AG04450 (cell line): Measurements from ENCODE around the gene MKRN2.

GRCh38 chr3:10737892-10738271 is 78.1 kb upstream of the SLC6A11 start:
- CAGE, long polyA plus RNA, result no peak
- RRBS, result no CpG with 5 or more reads among the region's 7 CpGs

GRCh38 chr3:10988049-10988406 is 4.5 kb upstream of the SLC6A1 start:
- CAGE, long polyA plus RNA, result no peak
- RRBS, result no CpG with 5 or more reads among the region's 7 CpGs

- CAGE, long polyA plus RNA, result no peak
- RRBS, result no CpG with 5 or more reads among the region's 4 CpGs
Observed at GRCh38 chr3:10994362-10994808, 1.8 kb downstream of the SLC6A1 start.

DNA sequence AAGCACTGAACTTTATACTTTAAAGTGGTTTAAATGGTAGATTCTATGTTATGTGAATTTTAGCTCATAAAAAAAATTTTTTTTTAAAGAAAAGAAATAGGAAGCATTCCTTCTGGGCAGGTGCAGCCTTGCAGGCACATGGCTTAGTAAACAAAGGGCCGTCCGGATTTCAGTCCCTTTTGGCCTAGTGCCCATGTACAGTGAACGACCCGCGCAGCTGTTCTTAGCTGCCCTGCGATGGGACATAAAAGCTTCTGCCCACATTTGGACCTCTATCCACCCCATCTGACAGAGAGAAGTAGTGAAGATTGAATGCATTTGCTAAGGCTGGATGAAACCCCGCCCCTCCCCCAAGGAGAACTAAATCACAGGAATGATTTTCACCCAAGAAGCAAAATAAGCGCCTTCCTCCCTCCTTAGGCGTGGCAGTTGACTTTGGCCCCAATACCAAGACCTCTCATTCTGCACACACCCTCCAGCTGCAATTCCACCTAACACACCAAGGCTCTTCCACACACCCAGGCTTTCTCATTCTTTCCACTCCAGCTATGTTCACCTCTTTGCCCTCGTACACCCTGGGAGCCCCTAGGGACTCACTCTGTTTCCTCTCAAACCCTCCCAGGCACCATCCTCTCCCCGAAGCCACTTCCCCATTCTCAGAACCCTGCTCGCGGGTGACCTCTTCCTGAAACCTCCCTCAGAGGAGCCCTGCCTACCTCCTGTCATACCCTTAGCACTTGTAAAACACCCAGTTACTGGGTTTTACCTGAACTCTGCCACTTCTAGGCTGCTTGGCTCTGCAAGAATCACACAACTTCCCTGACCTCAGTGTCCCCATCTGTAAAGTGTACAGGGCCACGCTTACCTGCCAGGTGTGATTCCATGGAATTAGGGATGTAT is 14.1 kb upstream of the HRH1 start:
- CAGE, long polyA plus RNA, result no peak
- RRBS, result no CpG with 5 or more reads among the region's 14 CpGs

GRCh38 chr3:11195674-11196326 is 41.5 kb downstream of the HRH1 start:
- CAGE, long polyA plus RNA, result no peak
- RRBS, result no CpG with 5 or more reads among the region's 10 CpGs

GRCh38 chr3:11273198-11273607 is 1.0 kb downstream of the ATG7 start:
- CAGE, long polyA plus RNA, result no peak
- RRBS, result no CpG with 5 or more reads among the region's 1 CpG

GRCh38 chr3:11339431-11340287 is 67.5 kb downstream of the ATG7 start:
- CAGE, long polyA plus RNA, result no peak
- RRBS, result no CpG with 5 or more reads among the region's 4 CpGs

DNA sequence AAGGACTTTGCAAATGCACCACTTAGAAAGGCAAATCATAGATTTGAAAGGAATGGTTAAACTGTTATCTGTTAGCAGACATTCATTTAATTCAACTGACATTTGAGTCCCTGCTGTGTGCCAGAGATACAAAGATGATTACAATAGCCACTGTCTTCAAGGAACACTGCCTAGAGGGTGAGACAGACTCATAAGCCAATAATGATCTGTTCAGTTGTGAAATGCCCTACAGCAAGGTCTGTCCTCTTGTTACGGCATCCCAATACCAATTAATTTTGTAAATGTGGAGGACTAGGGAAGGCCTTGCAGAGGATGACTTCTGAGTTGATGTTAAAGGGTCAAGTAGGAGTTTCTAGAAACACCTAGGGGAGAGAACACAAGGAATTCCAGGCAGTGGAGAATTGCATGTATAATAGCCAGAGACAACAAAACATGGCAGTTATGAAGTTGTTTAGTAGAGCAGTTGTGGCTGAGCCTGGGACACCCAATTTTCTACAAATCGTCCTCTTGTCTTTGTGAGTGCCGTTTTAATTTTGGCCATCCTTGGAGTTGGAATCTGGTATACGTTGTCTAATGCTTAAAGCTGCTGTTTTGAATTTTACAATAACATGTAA is 113.3 kb downstream of the ATG7 start:
- CAGE, long polyA plus RNA, result no peak
- RRBS, result no CpG with 5 or more reads among the region's 4 CpGs

GRCh38 chr3:11437159-11437527 is 164.9 kb downstream of the ATG7 start:
- CAGE, long polyA plus RNA, result no peak
- RRBS, result no CpG with 5 or more reads among the region's 4 CpGs

DNA sequence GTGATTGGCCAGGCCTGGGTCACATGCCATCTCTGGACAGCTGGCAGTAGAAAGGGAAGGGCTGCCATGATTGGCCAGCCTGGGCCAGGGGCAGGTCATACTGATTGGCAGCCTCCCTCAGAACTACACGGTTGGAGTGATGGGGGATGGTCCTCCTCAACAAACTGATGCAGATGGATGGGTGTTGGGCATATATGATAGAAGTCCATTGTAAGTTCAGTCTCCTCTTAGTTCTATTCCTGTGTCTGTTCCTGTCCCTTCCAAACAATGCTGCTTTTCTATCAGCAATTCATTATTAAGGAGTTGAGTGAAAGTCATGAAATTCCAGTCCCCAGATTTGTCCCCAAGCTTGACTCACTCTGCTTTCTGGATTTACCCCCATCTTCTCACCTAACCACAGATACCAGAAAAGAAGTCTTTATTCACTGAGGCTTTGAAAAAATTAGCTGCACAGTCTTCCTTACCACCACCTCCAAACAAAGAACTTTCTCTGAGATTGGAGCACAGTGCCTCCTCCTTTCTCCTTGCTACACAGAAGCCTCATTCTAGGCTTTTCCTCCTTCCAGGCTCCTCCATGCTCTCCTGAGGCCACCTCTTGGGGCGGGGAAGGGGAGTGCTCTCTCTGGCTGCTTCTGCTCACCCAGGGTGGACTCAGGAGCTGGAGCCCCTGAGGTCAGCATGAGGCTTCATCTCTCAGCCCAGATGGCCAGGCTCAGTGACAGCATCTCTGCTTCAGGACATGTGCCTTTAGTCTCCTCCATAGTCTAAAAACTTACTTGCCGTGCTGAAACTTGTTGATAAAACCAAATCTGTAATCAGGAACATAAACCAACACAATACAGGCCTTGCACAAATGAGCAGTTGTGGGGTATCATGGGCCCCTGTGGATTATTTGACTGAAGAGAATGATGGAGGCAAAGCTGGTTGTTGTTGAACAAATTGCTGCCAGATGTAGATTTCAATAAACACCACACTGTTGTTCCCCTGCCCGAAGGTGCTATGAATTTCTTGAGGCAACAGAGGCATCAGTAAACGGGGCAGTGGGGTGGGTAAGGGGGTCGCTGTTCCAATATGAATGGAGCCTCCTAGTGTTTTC is 175.9 kb downstream of the ATG7 start:
- CAGE, long polyA plus RNA, result no peak
- RRBS, result no CpG with 5 or more reads among the region's 6 CpGs

GRCh38 chr3:11495739-11496600 is 147.7 kb downstream of the VGLL4 start:
- CAGE, long polyA plus RNA, result no peak
- RRBS, result no CpG with 5 or more reads among the region's 14 CpGs

- CAGE, long polyA plus RNA, result no peak
- RRBS, result no CpG with 5 or more reads among the region's 8 CpGs
Observed at GRCh38 chr3:11533687-11534478, 109.8 kb downstream of the VGLL4 start.

GRCh38 chr3:11625790-11625994 is 18.0 kb downstream of the VGLL4 start:
- CAGE, long polyA plus RNA, result no peak
- RRBS, result no CpG with 5 or more reads among the region's 3 CpGs

DNA sequence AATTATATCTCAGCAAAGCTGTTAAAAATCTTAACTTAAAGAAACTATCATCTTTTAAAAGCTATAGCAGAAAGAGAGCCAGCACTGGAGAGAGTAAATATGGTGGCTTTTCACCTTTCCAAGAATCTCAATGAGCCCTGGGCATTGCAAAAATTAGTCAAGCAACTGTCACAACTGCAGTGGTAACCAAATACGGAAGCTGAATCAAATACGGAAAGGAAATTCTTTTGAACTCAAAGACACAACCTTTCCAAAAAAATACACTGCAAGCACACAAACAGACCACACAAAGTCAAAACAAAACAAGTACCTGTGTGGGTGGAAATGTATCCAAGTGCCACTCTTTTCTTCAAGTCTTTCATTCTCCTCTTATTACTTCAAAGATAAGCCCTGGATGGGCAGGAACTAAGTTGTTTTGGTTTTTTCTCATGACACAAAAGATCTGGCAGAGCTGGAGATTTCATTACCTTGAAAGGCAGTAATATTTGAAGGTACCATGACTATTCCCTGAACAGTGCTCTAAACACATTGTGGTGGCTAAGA is 17.6 kb downstream of the VGLL4 start:
- CAGE, long polyA plus RNA, result no peak
- RRBS, result no CpG with 5 or more reads among the region's 2 CpGs

DNA sequence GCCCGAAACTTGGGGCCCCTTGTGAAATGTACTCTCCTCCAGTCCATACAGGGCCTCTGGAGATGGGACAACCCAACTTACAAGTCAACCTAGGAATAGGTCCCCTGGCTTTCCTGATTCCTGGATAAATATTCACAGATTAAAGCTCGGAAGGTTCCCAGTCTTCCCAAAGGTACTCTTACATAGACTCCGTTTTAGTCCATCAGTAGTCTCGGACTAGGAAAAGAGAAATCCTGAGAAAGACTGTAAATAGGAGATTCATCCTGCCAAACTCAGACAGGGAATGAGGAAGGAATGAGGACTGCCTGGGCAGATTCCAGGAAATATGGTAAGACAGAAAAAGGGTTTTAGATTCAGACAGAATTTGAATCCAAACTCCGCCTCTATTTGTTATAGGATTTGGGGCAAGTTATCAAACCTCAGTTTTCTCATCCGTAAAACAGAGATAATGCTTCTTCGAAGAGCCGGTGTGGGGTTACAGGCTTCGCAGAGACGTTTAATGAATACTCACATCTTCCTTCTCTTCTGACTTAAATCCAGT is 77.7 kb upstream of the VGLL4 start:
- CAGE, long polyA plus RNA, result no peak
- RRBS, result no CpG with 5 or more reads among the region's 10 CpGs

GRCh38 chr3:12170414-12170767 is 11.7 kb upstream of the TIMP4 start:
- CAGE, long polyA plus RNA, result no peak
- RRBS, result no CpG with 5 or more reads among the region's 1 CpG

DNA sequence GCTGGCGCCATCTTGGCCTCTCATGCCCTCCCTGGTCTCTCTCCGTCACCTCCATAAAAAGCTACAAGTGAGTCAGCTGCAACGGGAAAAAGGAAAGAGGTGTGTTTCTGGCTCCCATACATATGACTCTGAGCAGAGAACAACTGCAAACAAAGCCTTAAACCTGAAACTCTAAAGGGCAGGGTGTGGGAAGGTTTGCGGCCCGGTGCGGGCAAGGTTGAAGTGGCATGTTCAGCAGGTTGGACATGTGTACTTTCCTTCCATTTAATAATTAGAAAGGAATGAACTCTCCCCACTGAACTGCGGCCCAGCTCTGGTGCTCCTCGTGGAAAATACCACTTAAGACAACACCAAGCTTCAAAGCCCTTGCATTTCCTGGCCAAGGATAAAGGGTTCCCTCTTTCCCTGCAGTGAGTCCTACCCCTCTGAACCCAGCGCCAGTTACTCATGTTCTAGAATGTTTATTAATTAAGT is 58.9 kb upstream of the PPARG start:
- CAGE, long polyA plus RNA, result no peak
- RRBS, result no CpG with 5 or more reads among the region's 9 CpGs

- CAGE, long polyA plus RNA, result no peak
- RRBS, result no CpG with 5 or more reads among the region's 7 CpGs
Observed at GRCh38 chr3:12303842-12304549, 15.1 kb downstream of the PPARG start.

- CAGE, long polyA plus RNA, result no peak
- RRBS, result no CpG with 5 or more reads among the region's 4 CpGs
Observed at GRCh38 chr3:12489659-12490117, 5.4 kb downstream of the TSEN2 start.

GRCh38 chr3:12556606-12557813 is at the start of gene MKRN2:
Gene MKRN2 (plus strand): TSS chr3:12557087.
- CAGE, long polyA plus RNA, result start-site peak on the plus strand at chr3:12557051-12557141, 320 and 350 reads in 2 replicates
- RRBS, result 4% methylated on average over 27 of the region's 91 CpGs